Camera-type eye (tissue), 1 donor: ENCODE measurements around a stretch of chr7.

- RAMPAGE, long total RNA: no peak
Measured at GRCh38 chr7:129770347-129770915, 158.9 kb downstream of the NRF1 start.

DNA sequence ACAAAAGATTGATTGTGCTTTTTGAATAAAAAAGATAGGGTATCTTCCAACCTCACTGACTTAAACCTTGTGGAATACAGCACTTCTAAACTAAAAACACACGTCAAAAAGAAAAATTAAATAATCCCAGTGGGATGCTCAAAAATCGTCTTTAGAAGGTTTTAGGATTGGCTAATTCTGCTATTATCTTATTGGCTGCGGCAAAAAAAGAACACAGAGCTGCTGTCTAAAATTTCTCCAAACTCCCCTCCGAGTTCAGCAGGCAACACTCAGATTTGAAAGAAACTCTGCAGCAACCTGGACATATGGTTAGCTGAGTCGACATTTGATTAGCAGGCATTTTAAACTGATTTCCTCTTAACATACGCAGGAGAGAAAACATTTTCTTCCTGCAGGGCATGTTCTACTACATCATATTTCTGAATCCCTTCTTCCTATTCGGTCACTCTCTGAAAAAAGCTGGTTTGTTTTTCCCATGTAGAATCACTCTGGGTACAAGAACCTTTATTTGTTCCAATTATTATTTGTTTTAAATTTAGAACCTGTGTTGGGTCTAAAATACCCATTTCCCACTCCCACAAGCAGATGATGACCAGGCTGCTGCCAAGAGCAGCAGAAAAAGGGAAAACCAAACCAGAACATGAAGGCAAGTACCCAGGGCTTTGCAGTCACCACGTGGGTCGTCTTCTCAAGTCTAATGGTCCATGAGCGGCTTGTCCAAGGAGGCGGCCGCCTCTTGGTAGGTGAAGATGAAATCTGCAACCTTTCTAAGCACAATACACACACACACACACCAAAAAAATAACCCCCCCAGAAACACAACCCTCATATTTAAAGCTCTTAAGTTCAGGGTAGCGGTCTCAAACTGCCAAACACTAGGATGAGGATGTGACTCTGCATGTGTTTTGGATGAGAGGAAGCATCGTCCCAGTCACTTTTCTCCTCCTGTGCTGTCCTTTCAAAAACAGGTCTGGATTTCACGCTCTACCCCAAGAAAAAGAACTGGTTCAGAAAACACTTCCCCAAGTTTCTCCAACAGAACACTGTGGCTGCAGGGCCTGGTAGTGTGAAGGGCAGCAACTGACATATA lies 119.2 kb downstream of the UBE2H start:
- RAMPAGE, long total RNA: no peak

GRCh38 chr7:130008600-130009462 lies 42.3 kb downstream of the ZC3HC1 start:
- RAMPAGE, long total RNA: no peak

GRCh38 chr7:130236230-130236650 lies 28.6 kb downstream of the SSMEM1 start:
- RAMPAGE, long total RNA: no peak

DNA sequence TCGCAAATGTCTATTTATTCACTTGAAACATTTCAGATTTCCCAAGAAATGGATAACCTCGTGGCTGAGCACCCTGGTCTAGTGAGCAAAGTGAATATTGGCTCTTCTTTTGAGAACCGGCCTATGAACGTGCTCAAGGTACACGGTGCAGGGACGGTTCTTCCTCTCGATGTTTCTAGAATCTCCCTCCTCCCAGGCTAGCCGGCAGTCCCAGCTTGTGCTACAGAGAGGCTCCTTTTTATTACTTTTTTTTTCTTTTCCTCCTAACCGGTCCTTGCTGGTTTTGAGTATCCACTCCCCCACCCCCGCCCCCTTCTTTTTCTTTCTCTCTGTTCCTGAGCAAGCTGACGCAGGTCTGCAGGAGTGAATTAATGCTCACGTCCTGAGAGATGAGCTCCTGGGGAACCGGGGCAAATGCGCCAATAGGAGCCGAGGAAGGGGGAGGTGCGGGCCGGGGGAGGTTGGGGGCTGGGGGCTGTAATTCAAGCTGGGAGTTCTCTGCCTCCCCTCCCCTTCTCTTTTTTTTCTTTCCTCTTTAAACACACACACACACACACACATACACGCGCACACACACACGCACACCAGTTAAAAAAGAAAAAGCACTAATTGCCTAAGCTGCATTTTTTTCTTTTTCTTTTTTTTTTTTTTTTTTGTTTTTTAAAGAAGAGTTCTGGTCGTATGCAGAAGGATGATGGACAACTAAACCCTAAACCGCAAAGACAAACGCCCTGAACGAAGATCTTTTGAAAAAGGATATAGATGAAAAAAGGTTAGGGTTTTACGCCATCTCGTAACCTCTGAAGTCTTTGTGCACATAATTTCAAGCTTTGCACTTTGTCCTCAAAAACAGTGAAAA lies 6.6 kb downstream of the CPA2 start:
- RAMPAGE, long total RNA: no peak

GRCh38 chr7:130486552-130487452 lies 5.1 kb upstream of the MEST start:
- RAMPAGE, long total RNA: no peak

- RAMPAGE, long total RNA: no peak
Measured at GRCh38 chr7:130493878-130494308, 2.0 kb downstream of the MEST start.

- RAMPAGE, long total RNA: no peak
Measured at GRCh38 chr7:130525107-130525905, 33.4 kb downstream of the MEST start.

- RAMPAGE, long total RNA: no peak
Measured at GRCh38 chr7:130876614-130876998, 142.6 kb upstream of the KLF14 start.

DNA sequence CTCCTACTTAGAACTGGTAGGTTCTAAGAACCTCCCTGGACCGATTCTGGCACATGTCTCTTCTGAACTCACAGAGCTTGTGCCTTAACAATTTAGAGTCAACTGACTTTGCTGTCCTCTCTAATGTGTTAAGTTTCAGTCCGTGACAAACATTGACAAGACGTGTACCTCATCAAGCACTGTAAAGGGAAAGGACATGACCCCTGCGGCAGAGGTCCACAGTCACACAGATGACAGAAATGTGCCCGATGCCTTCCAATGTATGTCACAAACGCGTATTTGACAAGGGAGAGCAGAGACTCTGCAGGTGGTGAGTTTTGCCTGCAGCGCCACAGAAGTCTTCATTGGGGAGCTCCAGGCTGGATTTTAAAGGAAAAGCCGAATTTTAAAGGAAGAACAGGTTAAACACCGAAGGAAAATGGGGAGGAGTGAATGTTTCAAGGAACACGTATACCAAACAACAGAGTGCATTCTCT lies 161.1 kb upstream of the KLF14 start:
- RAMPAGE, long total RNA: no peak

GRCh38 chr7:130904108-130905317 lies 170.5 kb upstream of the KLF14 start:
- RAMPAGE, long total RNA: no peak

DNA sequence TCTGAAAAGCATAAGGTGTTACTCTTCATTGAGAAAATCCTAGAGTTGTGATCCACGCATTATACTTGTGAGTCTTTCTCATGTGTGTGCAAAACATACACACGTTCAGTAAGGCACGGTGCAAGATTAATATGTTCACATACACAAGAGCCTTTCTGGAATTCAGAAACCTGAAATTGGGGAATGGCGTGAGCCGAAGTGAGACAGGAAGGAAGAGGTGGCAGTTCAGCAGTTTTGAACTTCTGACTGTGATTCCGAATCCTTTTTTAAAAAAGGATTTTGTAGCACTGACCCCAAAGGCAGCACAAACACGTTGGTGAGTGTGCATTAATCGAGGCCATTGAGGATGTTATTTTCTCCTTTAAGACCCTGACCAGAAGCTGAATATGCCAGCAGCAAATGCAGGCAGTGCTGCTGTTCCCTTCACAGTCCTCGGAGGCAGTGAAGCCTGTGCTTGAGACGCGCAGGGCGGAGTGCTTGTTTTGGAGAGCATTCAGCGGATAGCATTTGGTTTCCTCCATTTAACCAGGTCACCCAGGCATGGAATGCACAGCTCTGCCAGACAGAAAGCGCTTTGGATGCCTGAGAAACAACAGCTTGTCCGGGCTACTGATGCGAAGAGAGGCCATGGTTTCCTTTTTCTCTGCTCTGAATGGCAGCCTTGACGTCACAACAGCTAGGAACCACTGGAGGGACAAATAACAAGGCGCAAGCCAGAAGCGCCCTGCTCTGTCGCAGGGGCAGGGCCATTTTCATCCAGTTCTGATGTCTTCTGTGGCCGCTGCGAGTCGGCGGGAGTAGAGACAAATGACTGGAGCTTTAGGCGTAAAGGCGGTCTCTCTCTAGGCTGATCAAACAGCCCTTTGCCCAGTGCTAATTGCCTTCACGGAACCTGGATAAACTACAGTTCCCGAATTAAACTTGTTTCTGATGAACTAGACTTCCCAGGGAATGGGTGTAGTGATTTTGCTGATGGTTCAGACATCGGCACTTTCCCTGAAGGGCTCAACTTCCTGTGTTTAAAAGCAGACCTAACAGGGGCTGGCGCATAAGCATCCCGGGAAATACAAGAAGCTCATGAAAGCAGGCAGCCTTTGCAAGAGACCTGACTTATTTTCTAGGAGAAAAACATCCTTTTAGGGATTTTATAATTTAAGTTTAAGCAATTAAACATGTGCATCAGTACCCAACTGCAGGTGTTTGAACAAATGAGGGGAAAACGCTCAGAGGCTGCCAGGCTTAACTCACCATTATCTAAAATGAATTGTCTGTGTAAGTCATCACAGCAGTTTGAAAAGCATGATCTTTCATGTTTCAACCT lies 187.5 kb upstream of the KLF14 start:
- RAMPAGE, long total RNA: no peak

DNA sequence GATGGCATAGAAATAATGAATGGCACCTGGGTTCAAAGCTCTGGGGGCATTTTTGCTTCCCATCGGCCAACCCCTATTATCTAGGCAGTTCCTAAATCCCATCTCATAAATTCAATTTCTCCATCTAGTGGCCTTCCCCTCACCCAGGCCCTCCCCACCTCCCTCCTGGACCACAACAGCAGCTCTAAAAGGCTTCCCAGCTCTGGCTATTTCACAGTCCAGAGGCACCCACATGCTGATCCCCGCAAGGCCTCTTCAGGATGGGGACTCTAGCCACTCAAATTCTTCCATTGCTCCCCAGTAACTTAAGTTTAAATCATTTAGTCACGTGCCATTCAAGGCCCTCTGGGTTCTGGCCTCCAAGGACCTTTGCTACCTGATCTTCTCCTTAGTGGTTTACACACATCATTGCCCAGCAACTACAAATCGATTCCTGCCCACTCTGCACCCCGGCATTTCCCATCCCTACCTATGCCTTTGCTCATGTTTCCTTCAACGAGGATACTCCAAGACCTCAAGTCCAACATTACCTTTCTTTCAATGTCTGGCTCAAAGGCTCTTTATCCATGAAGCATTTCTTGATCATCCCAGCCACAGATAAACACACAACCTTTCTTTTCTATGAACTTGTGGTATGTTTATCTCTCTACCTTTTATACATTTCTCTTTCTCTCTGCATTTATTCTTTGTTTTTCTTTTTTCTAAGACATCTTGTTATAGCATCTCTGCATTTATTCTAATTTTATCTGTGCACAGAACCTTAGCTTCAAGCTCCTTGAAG lies 202.5 kb upstream of the KLF14 start:
- RAMPAGE, long total RNA: no peak

DNA sequence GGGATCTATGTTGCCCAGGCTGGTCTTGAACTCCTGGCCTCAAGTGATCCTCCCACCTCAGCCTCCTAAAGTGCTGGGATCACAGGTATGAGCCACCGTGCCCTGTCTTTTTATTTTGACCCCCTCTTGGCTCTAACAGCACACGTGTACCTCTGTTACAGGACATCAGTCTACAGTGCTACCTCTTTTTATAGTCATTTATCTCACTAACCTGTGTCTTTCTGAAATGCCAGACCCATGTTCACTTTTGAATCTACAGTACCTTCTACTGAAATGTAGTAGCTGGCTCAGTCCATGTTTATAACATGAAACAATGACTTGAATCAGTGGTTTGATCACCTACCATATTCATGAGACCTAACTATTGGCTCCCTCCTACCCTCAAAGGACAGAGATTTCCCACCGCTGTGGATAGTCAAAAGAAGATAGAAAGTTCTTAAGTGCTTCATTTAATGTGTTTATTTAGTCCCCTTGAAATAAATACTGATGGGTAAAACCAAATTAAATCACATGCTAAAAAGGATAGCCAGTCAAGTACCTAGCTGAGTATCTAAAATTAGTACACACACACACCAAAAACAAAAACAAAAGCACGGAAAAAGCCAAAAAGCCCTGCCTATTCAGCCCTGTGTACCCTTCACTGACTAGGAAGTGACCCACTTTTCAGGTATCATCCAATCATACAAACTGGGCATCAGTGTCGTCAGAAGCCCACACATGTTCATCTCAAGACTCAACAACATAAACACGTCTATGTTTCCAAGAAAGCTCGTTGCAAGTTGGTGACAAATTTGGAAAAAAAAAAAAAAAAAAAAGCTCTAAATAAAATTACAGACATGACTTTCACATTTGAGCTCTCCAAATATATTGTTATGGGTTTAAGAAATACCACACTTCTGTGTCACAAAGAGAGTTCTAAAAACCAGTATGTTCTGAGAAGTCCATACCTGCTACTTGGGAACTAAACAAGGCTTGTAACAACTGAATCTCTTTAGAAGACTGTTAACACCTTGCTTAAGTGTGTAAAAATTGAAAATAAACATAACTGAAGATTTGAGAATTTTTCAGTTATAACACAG lies 204.4 kb upstream of the KLF14 start:
- RAMPAGE, long total RNA: no peak

- RAMPAGE, long total RNA: no peak
Measured at GRCh38 chr7:130942109-130942863, 208.3 kb upstream of the KLF14 start.

GRCh38 chr7:130996696-130997411 lies 262.8 kb upstream of the KLF14 start:
- RAMPAGE, long total RNA: no peak

DNA sequence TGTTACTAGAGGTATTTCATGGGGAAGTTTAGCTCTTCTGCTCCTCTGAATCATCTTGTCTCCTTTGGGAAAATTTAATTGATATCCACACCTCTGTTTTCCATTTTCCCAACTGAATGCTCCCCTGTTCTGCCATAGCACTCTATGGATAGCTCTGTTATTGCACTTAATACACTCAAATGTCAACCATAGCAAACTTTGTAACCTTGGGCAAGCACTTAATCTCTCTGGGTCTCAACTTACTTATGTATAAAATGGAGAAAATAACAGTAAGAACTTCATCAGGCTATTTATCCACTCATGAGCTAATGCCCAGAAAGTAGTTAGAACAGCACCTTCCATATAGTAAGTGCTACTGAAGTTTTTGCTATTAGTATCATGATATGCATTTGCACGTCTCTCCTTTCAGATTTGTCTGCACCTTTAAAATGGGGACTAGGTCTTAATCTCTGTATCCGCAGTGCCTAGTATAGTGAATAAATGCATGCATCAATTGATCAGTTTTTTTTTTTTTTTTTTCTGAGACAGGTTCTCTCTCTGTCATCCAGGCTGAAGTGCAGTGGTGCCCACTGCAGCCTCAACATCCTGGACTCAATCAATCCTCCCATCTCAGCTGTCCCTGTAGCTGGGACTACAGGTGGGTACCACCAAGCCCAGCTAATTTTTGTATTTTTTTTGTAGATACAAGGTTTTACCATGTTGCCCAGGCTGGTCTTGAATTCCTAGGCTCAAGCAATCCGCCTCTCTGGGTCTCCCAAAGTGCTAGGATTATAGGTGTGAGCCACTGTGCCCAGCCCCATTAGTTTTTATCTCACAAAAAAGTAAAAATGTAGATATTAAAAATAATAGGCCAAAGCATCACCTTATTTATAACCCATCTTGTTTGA lies 290.4 kb upstream of the KLF14 start:
- RAMPAGE, long total RNA: no peak

- RAMPAGE, long total RNA: no peak
Measured at GRCh38 chr7:131055401-131056400, 272.0 kb upstream of the MKLN1 start.

DNA sequence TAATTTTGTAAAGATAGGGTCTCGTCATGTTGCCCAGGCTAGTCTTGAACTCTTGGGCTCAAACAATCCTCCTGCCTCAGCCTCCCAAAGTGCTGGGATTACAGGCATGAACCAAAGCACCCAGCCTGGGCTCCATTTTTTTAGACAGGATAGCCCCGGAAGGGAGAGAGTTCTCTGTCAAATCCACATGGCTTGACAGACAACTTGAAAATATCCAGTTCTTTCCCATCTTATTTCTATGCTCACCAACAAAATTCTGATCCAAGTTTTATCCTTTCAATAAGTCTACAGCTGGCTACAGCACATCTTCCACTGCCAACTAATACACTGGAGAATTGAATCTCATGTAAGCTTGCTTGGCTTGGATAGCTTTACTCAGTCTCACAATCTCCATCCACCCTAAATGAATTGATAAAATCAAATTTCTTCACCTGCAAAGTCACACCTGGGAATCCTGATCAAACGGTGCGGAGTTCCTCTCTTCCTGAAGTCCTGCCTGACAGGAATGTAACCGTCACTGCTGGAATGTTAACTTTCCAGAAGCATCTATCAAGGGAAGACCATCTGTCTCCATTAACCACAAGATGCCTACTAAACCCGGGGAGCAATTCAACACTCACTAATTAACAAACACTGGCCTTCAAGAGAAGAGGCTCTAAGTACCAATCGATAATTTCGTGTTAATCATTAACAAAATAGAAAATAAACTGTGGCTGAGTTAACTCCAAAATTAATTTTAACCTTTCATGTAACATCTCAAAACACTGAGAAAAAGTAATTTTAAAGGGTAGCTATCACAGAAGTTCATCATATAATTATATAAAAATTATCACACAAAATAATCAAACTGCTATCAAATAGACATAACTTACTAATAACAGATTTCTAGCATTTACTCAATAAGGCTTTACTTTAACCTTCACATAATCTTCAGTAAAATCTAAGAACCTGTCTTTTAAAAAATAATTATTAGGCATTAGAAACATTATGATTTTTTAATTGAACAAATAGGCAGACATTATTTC lies 239.5 kb upstream of the MKLN1 start:
- RAMPAGE, long total RNA: no peak

- RAMPAGE, long total RNA: no peak
Measured at GRCh38 chr7:131103373-131103872, 224.3 kb upstream of the MKLN1 start.